Monocyte (primary cell): ENCODE measurements around a stretch of chr10.

- PRO-cap, 2 experiments = peak in 1 of 2 experiments; most common plus-strand start chr10:78556943 (in 1)
These were observed 512.0 kb upstream of the ZMIZ1 start for GRCh38 chr10:78556813-78557071.

DNA sequence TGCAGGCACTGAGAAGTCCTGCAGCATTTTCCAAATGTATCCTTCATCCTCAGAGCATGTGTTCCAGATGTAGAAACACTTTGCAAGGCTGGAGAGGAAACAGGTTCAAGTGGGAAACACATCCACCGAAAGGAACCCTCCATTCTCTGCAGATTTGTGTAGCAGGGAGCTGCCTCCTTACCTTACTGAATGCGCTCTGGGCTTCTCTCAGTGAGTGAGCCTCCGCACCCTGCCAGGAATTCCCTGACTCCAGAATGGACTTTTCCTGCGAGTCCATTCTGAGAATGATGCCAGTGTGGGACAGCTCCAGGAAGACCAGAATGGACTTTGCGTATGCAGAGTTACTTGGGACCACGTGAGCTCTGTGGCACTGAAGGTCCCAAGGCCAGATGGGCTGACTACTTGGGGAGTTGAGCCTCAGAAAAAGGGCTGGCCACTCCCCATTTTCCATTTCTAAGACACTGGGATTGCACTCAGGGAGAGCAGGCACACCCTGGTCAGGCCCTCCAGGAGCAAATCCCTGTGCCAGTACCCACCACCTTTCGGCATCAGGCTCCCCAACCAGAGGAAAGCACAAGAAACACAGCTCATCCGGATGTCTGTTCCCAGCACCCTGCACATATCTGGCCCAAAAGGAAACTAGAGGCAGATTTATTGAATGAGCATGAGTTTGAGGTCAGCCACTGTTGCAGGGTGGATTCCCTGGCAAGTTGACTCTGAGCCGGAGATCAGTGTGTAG is 324.7 kb upstream of the ZMIZ1 start:
- PRO-cap, 2 experiments = no peak in any of the 2 experiments

DNA sequence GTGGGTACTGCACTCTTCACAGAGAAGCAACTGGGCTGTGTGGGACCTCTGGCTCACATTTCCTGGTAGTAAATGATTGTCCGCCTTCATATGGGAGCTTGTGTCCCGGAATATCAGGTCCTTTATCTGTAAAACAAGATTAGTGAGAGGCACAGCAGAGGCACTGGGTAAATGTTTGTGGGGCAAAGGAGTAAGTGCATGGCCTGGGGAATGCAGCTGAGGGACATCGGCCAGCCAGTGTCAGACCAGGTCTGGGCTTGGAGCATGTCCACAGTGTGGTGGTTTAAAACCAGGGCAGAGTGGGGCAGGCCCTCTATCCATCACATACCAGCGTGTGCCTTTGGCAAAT is 323.3 kb upstream of the ZMIZ1 start:
- PRO-cap, 2 experiments = no peak in any of the 2 experiments

DNA sequence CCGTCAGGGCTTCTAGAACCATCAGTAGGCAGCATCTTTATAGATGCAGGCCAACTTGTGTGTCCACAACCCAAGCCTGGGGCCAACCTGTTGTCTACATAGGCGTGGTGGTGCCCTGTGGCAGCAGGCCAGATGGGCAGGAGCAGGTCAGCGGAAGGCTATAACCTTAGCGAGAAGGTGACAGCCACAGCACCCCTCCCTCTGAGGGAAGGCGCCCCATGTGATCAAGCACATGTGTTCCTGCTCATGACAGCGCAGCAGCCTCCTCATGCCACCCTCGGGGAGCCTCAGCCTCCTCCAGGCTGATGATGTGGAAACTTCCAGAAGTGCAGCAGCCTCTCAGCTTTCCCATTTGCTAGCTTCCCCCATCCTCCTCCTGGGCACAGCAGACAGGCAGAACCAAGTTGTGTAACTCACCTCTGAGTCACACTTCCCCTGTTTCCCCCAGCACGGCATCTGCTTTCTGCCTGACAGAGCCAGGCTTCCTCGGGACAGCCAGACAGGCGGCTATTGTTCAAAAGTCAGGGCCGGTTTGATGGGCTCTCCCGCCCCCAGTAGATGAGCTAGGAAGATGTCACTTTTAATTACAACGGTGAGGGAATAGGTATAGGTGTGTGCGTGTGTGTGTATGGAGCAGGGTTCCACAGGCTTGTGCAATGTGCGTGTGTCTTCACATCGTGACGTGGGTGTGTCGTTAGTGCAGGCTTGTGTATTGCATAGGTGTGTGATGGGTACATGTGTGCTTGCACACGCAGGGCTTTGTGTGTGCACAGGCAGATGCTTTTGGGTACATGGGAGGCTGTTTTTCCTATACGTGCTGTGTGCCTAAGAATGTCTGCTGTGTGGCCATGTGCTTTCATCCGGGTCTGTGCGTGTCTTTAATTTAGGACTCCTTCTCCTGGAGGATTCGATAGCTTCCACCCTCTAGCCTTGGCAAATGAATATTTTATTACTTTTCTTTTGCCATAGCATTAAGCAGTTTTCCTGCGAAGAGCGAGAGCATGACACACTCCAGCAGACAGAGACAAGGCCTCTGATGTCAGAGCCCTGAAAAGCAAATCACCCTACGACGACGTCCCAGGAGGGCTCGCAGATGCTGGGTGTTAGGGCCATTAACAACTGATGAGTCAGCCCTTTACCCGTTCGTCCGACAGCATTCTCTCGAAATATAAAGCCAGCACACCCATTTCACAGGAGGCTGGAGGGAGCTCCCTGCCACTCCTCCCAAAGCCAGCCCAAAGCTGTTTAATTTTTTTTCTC is 311.7 kb upstream of the ZMIZ1 start:
- PRO-cap, 2 experiments = peak in 2 of 2 experiments; most common plus-strand start position 498 of the sequence (in 2); most common minus-strand start position 1,035 of the sequence (in 2)

DNA sequence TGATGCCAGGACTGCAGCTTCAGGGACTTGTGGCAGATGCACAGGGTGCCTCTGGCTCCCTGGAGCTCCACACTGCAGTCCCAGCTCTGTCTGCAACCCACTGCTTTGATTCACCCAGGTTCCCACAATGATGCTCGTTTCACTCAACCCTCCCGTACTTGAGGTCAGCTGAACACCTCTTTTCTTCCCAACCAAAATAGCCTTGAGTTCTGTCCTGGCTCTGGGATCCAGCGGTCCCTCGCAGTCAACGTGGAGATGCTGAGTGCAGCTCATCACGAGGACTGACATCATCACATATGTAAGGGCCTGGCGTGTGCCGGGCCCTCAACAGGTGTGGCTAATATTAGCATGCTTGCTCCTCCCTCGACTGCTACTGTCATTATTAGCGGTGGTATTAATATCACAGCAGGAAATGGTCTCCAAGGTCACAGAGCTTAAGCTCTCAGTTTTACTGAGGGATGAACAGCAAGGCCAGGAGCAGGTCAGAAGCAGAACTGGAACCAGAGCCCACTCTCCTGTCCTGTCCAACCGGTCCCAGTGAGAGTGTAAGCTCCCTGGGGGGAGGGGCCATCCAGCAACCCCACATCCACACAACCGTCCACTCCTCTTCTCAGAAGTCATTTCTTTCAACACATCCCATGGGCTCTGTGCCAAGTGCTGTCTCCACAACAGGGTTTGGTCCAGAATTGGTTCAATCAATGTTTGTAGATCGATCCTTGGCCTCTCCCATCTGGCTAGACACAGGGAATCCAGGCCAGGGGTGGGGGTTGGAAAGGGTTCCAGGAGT is 45.5 kb upstream of the ZMIZ1 start:
- PRO-cap, 2 experiments = no peak in any of the 2 experiments

DNA sequence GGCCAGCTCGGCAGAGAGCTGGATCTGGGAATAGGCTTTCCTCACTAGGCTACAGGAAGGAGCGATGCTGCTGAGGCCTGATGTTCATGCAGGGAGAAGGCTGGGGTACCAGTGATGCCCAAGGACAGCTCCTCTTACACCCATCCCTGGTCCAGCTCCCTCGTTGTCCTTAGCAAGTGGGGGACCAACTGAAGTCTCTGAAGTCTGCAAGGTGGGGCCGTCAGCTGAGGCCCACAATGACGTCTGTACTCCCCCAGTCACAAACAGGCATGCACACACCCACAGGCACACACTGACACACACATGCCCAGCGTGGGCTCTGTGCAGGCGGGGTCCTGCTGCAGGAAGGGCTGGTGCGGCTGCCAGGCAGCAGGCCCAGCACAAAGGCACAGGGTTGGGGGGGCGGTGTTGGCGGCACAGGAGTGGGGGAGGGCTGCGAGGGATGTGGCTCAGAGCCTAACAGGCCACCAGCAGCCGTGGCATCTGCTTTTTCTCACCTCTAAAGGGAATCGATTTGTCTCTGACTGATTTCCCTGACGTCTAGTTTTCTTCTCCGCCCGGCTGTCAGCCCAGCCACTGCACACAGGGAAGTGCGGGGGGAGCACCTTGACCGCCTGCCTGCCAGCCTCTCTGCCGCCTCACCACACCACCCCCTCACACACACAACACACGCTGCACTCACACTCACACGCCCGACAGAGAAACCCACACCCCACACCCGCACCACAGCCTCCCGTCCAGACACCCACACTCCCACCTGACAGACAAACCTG is 43.6 kb upstream of the ZMIZ1 start:
- PRO-cap, 2 experiments = no peak in any of the 2 experiments

GRCh38 chr10:79038754-79039226 is 30.0 kb upstream of the ZMIZ1 start:
- PRO-cap, 2 experiments = no peak in any of the 2 experiments

GRCh38 chr10:79070695-79071140 is 2.0 kb downstream of the ZMIZ1 start:
- PRO-cap, 2 experiments = peak in 2 of 2 experiments; most common plus-strand start chr10:79070988 (in 1); most common minus-strand start chr10:79071047 (in 1)

DNA sequence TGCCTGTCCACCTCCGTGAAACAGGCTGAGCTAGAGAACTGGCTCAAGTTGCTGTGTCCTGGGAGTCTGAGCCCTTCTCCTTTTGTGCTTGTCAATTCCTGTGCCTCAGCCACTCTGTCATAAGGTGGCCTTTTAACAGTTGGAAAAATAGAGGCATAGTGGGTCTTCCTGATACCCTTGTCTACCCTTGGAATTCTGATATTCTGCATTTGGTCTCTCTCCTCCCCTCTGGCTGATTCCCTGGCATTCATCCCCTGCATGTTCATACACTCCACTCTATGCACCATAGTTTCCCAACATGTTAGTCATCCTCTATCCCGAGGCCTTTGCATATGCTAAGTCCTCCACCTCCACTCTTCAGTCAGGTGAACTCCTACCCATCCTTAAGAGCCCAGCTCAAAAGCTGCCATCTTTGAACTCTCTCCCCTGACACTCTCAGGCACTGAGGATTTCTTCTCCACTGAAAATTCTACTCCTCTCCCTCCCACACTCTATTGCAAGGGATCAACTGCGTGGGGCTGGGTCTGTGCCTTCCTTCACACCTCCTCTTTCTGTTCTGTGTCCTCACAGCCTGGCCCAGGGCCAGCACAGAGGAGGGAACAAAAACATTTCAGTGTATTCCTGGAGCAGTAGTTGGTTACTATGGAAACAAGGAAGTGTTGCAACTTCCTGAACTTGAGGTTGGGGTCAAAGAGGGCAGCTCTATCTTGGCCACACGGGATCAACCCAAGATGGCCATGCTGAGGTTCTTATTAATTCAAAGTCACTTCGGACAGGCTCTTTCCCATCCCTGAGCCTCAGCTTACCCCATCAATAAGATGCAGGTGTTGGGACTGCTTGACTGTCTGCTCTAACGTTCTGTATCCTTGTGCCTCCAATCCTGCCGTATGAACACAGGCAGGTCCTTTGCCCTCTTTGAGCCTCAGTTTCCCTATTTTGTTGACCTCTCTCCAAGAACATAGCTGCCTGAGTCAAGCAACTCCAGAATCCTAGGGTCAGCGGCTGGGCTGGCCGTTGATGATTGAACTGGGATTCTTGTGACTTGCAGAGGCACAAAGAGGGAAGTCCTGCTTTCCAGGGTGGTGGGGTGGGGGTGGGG is 15.4 kb downstream of the ZMIZ1 start:
- PRO-cap, 2 experiments = peak in 2 of 2 experiments; most common plus-strand start position 675 of the sequence (in 1); most common minus-strand start position 553 of the sequence (in 2)

- PRO-cap, 2 experiments = peak in 2 of 2 experiments; most common plus-strand start chr10:79094705 (in 2)
These were observed 25.8 kb downstream of the ZMIZ1 start for GRCh38 chr10:79094436-79095031.

GRCh38 chr10:79097756-79098156 is 29.0 kb downstream of the ZMIZ1 start:
- PRO-cap, 2 experiments = peak in 2 of 2 experiments; most common plus-strand start chr10:79098072 (in 2)

DNA sequence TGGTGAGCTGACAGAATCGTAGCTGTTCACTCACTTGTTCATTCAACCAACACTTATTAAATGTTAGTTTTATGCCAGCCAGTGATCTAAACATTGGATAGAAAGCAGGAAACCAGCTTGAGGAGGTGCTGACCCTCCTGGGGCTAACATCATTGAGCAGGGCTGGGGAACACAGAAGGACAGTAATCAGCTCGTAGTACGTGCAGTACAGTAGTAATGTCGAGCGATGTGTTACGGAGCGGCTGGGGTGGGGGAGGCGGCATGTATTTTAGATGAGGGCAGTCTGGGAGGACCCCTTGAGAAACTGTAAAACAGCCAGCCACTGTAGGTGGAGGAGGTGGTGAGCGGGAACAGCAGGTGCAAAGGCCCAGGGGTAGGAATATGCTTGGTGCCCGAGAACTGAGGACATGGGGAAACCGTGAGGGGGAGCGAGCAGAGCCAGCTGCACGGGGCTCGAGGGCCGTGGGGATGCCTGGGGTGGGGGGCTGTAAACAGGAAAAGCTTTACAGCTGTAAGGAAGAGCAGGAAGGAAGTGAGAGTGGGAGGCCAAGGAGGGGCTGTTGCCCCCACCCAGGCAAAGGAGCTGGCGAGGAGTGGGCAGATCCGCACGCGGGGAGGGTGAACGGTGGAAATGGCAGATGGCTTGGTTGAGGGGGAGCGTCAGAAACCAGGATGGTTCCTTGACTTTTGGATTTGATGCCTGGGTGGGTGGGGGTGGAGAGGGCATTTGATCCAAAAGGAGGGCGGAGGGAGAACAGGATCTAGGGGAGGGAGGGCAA is 34.2 kb downstream of the ZMIZ1 start:
- PRO-cap, 2 experiments = peak in 1 of 2 experiments; most common plus-strand start position 238 of the sequence (in 1)

GRCh38 chr10:79112805-79113991 is 44.4 kb downstream of the ZMIZ1 start:
- PRO-cap, 2 experiments = no peak in any of the 2 experiments

GRCh38 chr10:79118582-79119497 is 50.1 kb downstream of the ZMIZ1 start:
- PRO-cap, 2 experiments = no peak in any of the 2 experiments

DNA sequence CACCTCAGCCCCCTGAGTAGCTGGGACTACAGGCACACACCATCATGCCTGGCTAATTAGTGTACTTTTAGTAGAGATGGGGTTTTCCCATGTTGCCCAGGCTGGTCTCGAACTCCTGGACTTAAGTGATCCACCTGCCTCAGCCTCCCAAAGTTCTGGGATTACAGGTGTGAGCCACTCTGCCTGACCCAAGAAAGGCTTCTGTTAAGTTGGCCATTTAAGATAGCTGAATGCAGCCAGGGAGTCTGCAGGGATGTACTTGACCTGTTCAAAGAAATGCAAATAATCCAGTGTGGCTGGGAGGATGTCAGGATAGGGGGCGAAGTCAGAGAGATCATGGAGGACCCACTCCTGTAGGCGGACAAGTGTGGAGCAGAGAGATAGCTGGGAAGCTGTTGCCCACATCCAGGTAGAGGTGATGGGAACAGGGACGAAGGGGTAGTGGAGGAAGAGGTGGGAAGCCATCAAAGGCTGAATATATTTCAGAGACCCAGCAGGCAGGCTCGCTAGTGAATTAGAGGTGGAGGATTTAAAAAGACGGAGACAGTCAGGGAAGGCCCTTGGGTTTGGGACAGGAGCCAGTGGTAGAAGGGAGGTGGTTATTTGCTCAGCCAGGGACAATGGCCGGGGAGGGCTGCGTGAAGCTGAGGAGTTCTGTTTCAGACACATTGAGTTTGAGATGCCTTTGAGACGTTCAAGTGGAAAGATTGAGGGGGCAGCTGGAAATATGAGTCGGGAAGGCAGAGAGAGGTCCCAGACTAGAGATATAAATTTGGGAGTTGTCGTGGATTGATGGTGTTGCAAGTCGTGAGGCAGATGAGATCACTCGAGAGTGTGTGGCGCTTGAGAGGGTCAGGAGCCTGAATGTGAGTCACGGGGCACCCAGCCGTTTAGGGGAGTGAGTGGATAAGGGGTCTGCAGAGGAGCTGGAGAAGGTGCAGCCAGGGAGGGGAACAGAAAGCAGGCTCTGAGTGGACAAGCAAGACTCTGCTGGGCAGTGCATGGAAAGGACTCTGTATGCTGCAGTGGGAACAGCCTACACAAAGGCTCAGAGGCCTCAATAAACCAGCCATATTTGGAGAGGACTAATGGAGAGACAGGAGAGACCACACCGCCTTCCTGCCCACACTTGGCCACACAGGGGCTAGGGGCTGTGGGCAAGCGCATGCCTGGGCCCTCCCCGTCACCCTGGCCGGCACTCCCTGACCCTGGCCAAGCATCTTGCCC is 73.2 kb downstream of the ZMIZ1 start:
- PRO-cap, 2 experiments = peak in 1 of 2 experiments; most common plus-strand start position 772 of the sequence (in 1)

GRCh38 chr10:79145894-79146469 is 77.2 kb downstream of the ZMIZ1 start:
- PRO-cap, 2 experiments = no peak in any of the 2 experiments

- PRO-cap, 2 experiments = no peak in any of the 2 experiments
These were observed 91.0 kb downstream of the ZMIZ1 start for GRCh38 chr10:79159623-79160213.

DNA sequence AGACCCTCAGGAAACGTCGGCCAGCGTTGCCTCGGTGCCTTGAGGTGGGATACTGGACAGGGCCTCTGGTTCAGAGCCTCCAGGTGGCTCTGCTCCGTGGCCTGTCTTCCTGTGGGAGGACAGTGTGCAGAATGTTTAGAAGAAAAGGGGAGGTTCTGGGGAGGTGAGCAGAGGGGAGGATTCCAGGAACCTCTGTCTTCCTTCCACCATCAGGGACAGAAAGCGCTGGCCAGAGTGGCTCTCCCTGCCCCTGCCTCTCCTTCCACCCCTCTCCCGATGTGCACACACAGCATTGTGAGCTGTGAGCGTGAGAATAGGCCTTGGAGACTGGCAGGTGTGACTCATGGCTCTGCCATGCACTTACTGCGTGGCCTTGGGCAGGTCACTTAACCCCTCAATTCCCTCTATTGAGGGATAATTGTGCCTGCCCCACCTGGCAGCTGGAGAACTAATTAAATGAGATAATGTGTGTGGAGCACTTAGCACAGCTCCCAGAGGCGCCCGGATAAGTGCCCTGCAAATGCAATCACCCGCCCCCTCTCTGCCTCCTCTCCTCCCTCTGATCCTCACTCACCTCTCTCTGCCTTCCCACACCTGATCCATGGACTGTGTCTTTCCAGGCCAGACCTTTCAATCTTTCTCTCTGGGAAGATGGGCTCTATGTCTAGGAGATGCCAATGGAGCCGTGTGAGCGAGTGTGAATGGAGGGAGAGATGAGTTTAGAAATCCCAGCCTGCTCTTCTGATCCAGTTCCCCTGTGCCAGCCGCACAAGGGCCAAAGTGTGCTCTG is 115.5 kb downstream of the ZMIZ1 start:
- PRO-cap, 2 experiments = peak in 1 of 2 experiments; most common plus-strand start position 142 of the sequence (in 1)

DNA sequence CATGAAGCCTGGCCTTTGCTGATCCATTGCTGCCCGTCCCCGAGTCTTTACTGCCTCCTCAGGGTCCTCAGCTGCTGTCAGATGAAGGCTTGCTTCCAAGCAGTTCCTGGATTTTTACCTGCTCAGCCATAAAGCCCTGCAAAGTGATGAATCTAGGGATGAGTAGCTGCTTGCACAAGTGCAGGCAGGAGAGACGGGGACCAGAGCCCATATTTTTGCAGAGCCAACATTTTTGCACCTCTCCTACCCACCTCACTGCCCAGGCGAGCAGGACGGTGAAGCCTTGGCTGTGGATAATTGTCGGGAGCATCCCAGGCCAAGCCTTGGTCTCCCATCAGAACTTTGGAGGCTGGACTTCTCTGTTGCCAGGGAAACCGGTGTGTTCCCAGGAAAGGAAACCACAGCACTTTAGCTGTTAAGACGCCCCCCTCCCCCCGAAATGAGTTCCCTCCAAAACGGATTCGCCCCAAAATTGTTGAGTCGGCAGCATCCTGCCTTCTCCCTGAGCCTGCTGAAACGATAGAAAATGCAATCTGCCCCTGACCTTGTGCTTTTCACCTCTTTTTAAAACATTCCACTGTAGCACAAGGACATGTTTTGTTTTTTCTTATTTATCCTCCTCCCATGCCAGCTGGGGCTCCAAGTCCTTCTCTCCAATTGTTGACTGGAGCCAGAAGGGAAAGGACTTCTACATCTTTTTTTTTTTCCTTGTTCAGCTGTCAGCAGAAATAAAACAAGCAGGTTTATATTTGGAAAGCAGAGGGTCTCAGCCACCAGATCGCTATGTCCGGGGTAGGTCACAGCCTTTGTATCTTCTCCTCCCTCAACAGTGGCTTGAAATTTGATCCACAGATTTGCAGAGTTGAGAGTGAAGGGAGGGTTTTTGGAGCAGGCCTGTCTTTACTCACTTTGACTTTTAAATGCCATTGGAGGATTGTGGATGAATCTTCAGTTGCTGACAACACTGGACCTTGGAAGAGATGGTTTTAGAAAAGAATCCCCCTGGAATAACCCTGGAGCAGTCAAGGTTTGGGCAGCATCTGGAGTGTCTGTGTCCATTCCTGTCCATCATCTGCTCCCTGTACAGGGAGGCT is 116.4 kb downstream of the ZMIZ1 start:
- PRO-cap, 2 experiments = no peak in any of the 2 experiments

- PRO-cap, 2 experiments = no peak in any of the 2 experiments
These were observed 126.7 kb downstream of the ZMIZ1 start for GRCh38 chr10:79195296-79195974.